UCH-1 (cell line): ENCODE measurements around the genes FOXC1 and SERPINB1.

GRCh38 chr6:319605-320082 lies 27.4 kb downstream of the DUSP22 start:
- RRBS: no CpG with 5 or more reads among the region's 9 CpGs

DNA sequence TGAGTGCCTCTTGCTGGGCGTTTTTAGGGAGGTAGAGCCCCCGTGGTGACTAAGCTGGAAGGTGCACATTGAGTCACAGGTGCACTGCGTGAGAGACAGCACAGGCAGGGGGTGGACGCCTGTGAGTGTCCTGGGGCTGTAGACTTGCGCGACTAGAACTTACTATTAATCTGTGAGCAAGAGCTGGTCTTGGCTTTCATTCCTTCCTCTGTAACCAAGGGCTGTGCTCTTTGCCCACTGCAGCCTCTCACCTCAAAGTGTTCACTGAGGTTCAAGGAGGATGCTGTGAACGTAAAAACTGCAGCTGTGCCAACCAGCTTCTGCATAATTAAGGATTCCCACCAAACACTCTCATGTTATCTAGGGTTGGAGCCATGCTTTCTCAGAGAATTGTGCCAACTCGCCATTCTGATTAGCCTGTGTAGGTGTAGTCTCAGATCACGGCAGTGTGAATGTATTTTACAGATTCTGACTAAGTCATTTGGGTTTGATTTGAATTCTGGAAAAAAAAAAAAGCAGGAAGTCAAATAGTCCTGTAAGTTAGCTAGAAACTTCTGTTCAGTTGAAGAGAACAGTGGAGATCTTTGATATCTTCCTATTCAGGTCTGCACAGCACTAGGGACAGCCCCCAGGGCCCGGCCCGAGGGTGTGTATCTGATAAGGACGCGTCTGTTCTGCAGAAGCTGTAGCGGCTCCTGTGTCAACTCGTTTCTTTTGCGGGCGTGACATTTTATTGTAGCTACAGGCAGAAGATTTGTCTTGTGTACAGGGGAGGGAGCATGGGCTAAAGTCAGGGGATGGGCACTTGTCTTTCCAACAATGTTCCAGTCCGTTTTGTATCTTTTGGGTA lies 12.1 kb downstream of the IRF4 start:
- RRBS: no CpG with 5 or more reads among the region's 18 CpGs

DNA sequence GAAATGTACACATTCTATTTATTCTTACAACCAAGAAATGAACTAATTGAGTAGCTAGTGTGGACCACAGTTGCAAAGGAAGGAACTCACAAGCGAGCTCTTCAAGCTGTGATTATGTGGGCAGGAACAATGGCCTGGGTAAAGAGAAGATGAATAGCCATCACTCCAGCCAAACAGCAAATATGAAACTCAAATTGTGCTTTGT lies 18.7 kb upstream of the EXOC2 start:
- RRBS: no CpG with 5 or more reads among the region's 1 CpG

- RRBS: no CpG with 5 or more reads among the region's 23 CpGs
Measured at GRCh38 chr6:900639-901435, 207.9 kb upstream of the EXOC2 start.

DNA sequence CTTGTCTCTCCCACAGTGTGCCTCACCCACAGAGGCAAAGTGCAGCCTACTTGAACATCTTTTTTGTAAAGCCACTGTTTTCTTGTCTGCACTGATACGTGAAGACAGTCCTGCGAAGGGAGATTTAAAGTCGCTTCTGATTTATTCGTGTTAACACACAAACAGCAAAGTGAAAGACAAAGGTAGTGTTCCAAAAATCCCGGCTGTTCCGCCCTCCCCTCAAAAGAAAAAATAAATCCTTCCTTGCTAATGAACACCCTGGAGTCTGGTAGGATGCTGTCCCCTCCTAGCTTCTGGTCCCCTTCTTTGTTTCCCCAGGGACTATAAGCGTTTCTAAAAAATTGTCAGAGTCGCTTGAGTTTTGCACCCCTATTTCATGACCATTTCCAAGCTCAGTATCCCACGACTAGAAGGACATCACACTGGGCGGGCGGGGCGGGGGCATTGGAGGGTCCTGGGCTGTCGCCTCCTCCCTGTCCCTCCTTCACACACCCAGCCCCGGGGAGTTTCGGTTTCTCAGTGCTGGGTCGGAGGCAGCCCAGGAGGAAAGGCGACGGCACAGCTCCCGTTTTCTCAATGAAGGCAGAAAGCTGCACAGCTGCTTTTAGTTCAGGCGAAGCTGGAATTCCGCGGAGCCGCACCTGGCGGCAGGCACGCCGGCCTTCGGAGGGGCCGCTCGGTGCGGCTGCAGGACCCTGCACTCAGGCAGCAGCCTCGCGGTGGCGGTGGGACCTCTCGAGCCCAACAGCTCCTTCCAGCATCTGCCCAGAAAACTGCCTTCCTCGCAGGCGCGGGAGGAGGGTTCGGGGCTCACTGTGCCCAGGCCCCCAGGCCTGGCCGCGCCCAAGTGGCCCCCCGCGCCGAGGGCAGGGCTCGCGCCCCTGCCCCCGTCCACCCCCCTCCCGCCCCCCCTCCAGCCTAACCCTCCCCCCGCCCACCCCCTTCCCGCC lies 4.4 kb downstream of the FOXQ1 start:
- RRBS: no CpG with 5 or more reads among the region's 49 CpGs

- RRBS: no CpG with 5 or more reads among the region's 10 CpGs
Measured at GRCh38 chr6:1385750-1385994, 3.7 kb upstream of the FOXF2 start.

DNA sequence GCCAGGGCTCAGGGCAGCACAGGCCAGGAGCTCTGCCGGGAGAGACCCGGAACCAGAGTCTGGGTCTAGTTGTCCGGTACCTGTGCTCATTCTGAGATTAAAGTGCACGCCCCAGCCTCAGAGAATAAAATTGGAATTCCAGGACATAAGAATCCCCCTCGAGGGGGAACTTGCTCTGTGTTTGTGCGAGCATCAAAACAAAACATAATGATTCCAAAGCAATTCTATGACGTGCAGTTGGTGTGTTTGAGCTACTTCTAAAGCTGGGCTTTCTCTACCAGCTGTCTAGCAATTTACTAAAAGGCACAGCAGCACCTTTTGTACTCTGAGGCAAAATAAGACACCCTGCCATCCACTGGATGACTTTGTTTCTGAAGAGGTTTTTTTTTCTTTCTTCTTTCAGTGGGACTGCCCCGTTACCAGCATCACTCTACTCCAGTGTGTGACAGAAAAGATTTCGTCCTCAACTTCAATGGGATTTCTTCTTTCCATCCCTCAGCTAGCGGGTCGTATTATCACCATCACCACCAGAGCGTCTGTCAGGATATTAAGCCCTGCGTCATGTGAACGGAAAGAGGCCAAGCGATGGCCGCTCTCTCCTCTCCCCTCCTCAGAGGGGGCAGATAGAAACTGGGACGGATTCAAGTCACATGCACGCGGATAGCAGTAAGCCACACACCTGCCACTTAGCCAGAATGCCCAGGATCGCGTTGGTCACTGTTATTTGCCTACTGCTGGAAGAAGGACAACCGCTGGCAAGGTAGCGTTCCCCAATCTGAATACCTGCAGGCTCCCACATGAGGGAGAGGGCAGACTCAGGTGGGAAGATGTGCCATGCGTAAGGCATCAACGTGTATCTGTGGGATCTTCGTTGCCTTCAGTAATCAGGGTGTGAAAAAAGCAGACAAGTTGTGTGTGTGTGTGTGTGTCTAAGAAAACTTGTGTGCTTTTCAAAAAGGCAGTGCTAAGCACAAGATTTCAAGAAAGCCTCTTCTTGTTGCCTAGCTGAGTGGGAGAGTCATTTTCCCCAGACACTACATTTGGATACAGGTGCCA lies 5.2 kb downstream of the FOXF2 start:
- RRBS: no CpG with 5 or more reads among the region's 26 CpGs

DNA sequence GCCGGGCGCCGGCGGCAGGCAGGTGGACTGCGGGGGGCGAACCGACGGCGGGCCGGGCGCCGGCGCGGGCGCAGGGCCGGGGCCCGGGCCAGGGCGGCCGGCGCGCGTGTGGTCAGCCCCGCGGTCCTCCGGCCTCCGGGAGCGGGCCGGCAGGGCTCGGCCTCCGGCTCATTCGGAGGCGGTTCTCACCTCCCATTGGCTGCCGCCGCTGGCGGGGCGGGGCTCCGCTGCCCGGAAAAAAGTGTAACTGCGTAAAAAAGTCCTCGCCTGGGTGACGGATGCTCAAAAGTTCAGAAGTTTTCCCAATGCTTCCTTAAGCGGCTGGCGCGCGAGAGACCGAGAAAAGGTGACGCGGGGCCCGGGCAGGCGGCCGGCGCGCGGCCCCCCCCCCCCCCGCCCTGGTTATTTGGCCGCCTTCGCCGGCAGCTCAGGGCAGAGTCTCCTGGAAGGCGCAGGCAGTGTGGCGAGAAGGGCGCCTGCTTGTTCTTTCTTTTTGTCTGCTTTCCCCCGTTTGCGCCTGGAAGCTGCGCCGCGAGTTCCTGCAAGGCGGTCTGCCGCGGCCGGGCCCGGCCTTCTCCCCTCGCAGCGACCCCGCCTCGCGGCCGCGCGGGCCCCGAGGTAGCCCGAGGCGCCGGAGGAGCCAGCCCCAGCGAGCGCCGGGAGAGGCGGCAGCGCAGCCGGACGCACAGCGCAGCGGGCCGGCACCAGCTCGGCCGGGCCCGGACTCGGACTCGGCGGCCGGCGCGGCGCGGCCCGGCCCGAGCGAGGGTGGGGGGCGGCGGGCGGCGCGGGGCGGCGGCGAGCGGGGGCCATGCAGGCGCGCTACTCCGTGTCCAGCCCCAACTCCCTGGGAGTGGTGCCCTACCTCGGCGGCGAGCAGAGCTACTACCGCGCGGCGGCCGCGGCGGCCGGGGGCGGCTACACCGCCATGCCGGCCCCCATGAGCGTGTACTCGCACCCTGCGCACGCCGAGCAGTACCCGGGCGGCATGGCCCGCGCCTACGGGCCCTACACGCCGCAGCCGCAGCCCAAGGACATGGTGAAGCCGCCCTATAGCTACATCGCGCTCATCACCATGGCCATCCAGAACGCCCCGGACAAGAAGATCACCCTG lies at the start of gene FOXC1:
Gene FOXC1 (plus strand): TSS at position 281 of the 1,114 bp plus-strand sequence.
- RRBS: 5% methylated on average over 51 of the region's 151 CpGs

DNA sequence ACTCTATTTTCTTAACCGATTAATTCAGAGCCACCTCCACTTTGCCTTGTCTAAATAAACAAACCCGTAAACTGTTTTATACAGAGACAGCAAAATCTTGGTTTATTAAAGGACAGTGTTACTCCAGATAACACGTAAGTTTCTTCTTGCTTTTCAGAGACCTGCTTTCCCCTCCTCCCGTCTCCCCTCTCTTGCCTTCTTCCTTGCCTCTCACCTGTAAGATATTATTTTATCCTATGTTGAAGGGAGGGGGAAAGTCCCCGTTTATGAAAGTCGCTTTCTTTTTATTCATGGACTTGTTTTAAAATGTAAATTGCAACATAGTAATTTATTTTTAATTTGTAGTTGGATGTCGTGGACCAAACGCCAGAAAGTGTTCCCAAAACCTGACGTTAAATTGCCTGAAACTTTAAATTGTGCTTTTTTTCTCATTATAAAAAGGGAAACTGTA lies 2.6 kb downstream of the FOXC1 start:
- RRBS: no CpG with 5 or more reads among the region's 9 CpGs

DNA sequence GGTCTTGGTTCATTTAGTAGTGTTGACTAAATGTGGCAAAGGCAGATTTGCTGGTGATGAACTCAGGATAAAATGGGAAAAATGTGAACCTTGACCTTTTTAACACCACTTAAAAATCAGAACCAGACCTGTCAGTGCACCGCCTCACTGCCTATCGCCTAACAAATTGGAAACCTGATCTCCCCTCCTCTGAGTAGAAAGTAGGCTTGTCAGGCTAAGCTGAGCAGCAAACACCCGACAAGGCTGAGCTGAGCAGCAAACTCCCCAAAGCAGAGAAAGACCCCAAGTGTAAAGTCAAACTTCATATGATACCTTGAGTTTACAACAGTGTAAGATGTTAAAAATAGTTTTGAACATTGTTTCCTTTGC lies 254.8 kb downstream of the FOXC1 start:
- RRBS: no CpG with 5 or more reads among the region's 3 CpGs

- RRBS: no CpG with 5 or more reads among the region's 5 CpGs
Measured at GRCh38 chr6:2108929-2109395, 136.4 kb downstream of the GMDS start.

DNA sequence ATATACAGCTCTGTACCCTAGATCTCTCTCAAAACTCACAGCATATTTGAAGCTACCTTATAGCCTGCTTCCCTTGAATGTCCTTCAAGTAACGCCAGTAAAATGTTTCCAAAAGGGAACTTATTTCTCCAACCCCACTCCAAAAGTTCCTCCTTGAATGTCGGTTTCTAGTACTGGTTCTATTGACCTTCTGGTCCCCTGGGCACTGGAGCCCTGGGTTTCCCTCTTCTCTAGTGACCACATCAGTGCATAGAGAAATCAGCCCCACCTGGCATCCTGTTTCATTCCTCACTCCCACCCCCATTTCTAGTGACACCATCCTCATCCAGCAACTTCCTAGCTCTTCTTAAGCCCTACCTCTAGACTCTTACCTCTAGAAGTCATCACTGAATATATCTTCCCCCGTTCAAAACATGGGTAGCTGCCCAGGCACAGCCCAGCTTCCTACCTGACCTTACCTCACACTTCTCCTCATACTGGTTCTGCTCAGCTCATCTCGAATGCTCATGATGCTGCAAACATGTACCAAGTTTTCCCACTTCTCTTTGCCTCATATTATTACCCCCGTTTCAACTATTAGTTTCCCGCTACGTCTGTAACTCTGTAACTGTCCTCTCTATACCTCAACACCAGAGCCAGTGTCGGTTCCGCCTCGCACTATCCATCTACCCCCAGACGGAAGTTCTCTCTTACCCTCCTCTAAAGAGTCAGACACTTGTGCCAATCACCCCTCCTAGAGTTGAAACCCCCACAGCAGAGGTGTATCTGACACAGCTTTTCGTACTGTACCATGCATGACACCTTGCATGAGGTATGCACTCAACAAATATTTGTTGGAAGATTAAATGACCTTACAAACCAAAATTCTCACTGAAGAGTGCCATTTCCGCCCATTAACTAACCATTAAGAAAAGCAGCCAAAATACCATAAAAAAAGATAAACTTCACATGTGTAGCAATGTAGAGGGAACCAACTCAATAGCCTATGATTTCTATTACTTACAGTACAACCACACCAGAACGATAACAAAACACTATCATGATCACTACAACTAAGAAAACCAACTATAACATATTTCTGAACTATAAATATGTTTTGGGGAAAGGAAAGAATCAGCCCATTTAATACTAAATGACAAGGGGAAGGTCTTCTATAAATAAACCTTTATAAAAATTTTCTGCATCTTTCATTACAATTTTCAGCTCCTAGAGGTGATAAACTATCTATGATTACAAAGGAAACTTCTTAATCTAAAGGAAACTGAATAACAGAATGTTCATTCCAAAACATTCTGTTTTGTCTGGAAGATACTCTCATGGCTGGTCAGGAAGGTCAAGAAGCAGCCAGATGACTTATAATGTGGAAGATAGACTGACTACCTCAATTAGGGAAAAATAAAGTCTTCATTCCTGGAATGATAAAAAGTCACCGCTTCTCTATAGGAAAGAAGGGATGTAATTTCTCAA lies 131.9 kb downstream of the GMDS start:
- RRBS: no CpG with 5 or more reads among the region's 15 CpGs

GRCh38 chr6:2203153-2203674 lies 42.2 kb downstream of the GMDS start:
- RRBS: no CpG with 5 or more reads among the region's 5 CpGs

GRCh38 chr6:2244200-2244760 lies 1.1 kb downstream of the GMDS start:
- RRBS: no CpG with 5 or more reads among the region's 12 CpGs

GRCh38 chr6:2379140-2379758 lies 133.8 kb upstream of the GMDS start:
- RRBS: no CpG with 5 or more reads among the region's 9 CpGs

DNA sequence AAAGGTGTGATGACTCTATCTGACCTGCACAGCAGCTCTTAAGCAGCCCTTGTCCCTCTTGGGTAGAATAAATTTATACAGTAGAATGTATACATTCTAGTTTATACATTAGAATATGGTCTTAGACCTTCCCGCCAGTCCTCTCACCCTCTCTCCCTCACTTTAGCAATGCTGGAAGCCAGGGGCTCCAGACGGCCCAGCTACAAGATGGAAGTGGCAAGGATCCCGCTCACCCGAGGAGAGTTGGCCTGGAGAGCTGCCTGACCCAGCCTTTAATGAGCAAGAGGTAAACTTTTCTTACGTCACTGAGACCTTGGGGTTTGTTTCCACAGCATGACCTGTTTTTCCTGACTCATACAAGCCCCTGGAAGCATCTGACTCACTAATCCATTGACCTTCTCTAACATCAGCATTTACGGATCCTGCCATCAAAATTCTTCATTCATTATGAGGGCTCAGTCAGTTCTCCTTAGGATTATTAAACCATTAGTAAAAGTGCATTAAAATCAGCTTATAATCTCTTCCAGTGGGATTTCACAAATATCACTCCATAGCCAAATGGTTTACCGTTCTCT lies 120.4 kb downstream of the MYLK4 start:
- RRBS: no CpG with 5 or more reads among the region's 7 CpGs

DNA sequence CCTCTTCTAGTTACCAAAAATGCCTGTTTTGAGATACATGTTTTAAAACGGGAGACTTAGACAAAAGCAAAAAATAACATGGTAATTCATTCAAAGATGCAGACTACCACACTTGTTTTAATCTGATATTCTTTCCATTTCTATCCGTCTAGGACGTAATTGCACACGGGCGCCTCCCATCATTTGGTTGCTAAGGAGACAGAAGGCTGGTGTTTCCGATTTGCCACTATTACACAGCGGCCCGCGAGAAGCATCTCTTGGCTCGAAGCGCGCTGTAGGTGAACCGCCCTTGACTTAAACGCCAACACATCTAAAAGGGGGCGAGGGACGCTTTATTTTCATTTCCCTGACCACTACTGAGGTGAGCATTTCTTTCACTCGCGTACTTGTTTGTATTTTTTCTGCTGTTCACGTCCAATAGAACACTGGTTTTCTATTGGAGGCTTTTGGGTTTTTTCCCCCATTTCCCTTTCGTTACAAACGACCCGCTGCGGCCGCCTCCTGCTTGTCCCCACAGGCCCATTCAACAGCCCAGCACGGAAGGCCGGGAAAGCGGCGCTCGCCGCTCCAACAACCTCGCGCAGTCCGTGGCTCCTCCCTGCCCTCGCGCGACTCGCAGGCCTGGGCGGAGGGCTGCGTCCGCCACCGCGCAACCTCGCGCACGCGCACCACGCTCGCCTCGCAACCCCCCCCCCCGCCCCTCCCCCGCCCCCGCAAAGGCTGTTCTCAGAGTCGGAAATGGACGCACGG lies 520 bp upstream of the WRNIP1 start:
- RRBS: no CpG with 5 or more reads among the region's 55 CpGs

GRCh38 chr6:2810306-2811072 lies 31.2 kb downstream of the SERPINB1 start:
- RRBS: no CpG with 5 or more reads among the region's 6 CpGs

DNA sequence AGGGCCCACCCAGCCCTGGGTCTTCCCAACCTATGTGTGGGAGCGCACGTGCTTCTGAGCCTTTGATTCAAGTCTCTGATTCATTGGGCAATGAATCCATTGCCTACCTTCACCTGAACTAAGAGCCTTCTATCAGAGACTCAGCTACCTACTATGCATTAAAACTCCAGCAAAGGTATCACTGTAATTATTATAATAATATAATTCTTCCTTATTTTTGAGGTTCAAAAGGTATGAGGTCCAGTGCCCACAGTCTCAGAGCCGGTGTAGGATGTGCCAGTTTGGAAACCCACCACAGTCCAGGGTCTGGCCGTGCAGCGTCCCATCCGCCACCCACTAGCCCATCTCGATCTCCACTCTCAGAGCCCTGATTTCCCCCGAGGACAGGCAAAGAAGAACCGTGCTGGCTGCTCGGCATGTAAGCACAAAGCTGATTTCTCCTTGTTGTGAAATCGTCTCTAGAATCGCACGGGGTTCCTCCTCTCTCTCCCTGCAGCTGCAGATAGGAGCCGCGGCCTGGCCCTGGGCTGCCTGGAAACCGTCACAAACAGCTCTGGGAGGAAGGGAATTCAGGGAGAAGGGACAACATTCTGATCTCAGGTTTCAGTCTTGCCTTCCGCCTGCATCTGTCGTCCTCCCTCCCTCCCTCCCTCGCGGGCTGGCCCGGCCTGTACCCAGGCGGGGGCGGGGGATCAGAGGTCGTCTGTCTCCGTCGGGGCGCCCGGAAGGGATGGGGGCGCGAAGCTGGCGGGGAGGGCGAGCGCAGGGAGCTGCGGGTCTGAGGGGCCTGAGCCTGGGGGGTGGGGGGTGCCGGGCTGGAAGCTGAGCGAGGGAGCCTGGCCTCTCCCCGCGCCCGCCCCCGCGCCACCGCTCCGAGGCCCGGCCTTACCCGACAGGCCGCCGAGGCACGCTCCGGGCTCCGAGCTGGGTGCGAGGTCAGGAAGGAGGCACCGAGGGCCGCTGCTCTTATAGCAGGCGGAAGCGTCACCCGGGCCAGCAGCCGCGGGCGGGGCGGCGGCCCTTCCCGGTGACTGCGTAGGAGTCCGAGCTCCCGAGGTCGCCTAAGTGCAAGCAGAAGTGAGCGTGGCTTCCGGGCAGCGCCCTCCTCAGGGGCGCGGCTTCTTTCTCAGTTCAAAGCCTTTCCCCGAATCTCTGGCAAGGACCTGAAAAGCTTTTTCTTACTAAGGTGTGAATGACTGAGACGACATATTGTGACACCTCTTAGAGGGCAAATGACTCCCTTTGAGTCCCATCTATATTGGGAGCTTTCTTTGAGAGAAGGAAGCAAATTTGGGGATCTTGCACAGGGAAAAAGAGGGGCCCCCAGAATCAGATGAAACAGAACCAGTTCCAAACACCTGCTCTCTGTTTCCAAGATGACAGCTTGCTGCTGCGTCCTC lies at the start of gene SERPINB1:
Gene SERPINB1 (minus strand): TSS at position 941 of the 1,400 bp plus-strand sequence.
- RRBS: 27% methylated on average over 40 of the region's 74 CpGs

DNA sequence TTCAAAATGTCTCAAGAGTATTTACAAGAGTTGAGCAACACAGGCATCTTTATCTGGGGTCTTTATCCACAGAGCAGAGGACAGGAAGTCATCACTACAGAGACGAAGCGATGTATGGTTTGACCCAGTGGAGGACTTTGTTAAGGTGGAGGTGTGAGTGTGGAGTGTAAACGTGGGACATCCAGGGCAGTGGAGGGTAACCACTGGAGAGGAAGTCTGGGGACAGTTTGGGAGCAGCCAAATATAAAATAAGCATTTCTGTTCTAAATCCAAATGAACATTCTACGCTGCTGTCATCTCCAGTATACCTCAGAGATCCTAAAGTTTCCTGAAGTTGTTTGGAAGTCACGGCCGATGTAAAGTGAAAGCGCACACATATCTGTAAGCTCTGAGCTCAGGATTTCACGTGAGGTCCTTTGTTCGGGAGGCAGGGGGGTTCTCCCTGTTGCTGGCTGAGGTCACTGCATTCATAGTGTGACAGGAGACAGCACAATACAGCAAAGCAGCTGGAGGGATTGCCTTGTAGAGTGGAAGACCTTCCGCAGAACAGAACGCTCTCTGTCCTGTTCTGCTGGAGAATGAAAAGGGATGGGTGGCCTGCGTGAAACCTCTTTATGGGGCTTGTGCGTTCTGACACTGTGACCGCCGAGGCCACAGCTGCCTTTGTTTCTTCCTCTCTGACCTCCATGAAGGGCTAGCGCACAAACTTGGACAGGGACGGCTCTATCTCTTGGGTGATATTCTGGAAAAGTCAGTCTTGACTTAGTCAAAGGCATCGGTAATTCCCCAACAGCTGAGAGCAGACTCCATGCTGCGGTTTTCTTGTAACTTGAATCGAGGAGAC lies 13.3 kb upstream of the SERPINB1 start:
- RRBS: no CpG with 5 or more reads among the region's 20 CpGs